ENCODE measurements around a stretch of chr12.

GRCh38 chr12:121276975-121277442 lies 19.5 kb downstream of the CAMKK2 start:
- PRO-cap = no peak
- RAMPAGE, long total RNA, 4 experiments = no peak in any of the 4 experiments

DNA sequence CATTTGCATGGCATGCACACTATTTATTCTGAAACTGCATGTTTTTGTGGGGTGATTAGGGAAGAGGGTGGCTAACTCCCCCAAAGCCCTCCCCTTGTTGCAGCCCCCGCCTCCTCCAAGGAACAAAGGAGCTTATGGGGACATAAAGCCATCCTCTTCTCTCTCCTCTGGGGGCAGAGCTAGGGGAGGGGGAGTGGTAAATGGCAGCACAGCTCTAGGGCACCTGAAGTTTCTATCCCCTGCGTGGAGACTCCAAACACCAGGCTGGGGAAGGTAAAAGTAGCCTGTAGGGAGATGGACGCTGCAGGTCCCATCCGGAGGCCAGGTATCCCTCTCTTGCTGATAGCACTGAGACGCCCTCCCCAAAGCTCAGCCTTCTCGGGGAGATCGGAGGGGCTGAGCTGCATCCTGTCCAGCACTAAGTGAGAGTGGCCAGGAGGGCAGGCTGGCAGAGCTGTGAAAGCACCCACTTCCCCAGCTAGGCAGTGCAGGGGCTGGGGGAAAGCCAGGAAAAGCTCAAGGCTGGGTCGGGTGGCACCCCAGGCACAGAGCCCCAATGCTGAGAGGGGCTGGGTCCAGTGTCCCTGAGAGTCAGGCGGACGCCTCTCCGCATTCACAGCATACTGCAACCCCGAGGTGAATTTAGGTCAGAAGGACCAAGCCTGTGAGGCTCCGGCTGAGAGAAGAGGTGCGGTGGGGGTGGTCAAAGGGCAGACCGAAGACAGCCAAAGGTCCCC lies 961 bp downstream of the CAMKK2 start:
- PRO-cap = no peak
- RAMPAGE, long total RNA, 4 experiments = no peak in any of the 4 experiments

GRCh38 chr12:121538623-121539094 lies 42.2 kb downstream of the KDM2B start:
- PRO-cap = no peak
- RAMPAGE, long total RNA, 4 experiments = no peak in any of the 4 experiments

DNA sequence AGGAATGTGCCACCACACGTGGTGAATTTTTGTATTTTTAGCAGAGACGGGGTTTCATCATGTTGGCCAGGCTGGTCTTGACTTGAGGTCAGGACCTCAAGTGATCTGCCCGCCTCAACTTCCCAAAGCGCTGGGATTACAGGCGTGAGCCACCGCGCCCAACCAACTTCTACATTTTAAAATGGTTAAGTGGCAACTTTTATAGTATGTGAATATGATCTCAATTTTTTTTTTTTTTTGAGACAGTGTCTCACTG lies 9.5 kb downstream of the KDM2B start:
- PRO-cap = no peak
- RAMPAGE, long total RNA, 4 experiments = no peak in any of the 4 experiments

GRCh38 chr12:121576712-121577894 lies 3.7 kb downstream of the KDM2B start:
- PRO-cap = no peak
- RAMPAGE, long total RNA, 4 experiments = no peak in any of the 4 experiments

- PRO-cap = no peak
- RAMPAGE, long total RNA, 4 experiments = start-site peak on the minus strand in 1 of 4 experiments, at chr12:121579634-121579821 at its widest, 7 reads per replicate
These were observed 1.4 kb downstream of the KDM2B start for GRCh38 chr12:121579431-121579869.

GRCh38 chr12:121754157-121754763 lies 39.2 kb downstream of the RHOF start:
- PRO-cap = no peak
- RAMPAGE, long total RNA, 4 experiments = no peak in any of the 4 experiments

GRCh38 chr12:121776856-121777136 lies 16.7 kb downstream of the RHOF start:
- PRO-cap = no peak
- RAMPAGE, long total RNA, 4 experiments = no peak in any of the 4 experiments

- PRO-cap = no peak
- RAMPAGE, long total RNA, 4 experiments = no peak in any of the 4 experiments
These were observed 10.6 kb downstream of the RHOF start for GRCh38 chr12:121782825-121783382.

GRCh38 chr12:121789716-121790887 lies 3.4 kb downstream of the RHOF start:
- PRO-cap = no peak
- RAMPAGE, long total RNA, 4 experiments = no peak in any of the 4 experiments

GRCh38 chr12:121792695-121793395 lies 643 bp downstream of the RHOF start:
- PRO-cap = no peak
- RAMPAGE, long total RNA, 4 experiments = no peak in any of the 4 experiments

GRCh38 chr12:121798903-121799208 lies 5.0 kb upstream of the SETD1B start:
- PRO-cap = no peak
- RAMPAGE, long total RNA, 4 experiments = no peak in any of the 4 experiments

DNA sequence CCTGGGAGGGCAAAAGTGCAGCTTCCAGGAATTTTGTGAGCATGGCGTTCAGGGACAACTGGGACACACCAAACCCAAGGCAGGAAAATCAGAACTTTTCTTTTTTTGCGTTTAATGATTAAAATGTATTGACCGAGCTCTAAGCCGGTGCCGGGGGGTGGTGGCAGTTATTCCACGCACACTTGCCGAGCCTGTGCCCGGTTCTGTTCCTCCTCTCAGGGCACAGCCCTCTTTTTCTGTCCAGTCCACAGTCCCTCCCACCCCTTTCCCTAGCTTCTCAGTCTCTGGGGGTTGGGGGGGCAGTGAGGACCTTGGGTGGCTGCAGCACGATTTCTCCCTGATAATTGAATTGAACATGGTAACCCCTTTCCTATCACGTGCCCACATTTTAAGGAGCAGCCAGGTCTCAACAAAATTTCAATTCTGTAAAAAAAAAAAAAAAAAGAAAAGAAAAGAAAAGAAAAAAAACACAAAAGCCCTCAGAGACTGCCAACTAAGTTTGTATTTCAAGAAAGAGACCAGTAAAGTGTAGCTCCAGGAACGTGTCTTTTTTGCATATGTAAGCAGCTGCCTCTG lies 3.3 kb downstream of the SETD1B start:
- PRO-cap = no peak
- RAMPAGE, long total RNA, 4 experiments = no peak in any of the 4 experiments

DNA sequence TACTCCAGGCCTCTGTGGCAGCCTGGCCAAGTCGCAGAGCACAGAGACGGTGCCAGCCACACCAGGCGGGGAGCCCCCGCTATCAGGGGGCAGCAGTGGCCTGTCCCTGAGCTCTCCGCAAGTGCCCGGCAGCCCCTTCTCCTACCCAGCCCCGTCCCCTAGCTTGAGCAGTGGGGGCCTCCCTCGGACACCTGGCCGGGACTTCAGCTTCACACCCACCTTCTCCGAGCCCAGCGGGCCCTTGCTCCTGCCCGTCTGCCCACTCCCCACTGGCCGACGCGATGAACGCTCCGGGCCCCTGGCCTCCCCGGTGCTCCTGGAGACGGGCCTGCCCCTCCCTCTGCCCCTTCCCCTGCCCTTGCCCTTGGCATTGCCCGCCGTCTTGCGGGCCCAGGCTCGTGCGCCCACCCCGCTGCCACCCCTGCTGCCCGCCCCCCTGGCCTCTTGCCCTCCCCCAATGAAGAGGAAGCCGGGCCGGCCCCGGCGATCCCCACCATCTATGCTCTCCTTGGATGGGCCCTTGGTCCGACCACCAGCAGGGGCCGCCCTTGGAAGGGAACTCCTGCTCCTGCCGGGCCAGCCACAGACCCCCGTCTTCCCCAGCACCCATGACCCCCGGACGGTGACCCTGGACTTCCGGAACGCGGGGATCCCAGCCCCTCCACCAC lies 19.0 kb downstream of the SETD1B start:
- PRO-cap = no peak
- RAMPAGE, long total RNA, 4 experiments = no peak in any of the 4 experiments

DNA sequence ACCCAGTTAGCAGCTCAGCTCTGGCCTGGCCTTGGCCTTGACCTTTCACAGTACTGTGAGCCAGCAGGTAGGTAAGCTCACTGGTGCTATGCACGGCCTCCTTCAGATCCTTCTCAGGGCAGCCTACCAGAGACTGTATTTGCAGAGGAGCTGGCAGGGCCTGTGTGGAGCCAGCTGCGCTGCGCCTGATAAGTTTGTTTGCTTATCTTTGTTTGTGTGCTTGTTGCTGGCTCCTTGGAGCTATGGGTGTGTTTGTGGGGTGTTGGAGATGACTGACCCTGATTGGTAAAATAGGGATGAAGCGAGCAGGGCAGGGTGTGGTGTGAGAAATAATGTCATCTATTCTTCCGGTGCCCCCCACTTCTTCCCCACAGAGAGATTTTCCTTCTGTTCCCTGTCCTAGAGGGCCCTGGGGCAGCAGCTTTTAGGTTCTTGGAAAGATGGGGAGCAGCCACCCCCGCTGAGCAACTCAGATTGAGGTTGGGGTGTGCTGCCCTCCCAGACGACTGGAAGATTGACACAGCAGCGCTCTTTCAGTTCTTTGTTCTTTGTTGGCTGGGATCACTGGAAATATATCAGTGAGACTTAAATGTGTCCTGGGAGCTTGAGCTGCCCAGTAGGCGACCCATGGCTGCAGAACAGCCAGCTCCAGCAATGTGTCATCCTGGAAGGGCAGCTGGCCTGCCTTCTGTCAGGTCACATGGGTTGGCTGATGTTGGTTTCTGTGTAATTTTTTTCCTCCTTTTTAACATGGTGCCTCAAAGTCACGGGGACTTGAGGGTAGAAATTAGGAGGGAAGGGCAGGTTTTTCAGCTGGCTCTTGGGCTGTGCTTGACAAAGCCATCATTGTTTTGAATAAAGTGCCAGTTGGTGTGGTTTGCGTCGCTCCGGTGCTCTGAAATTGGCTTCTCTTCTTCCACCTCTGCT lies 19.6 kb downstream of the MLXIP start:
- PRO-cap = no peak
- RAMPAGE, long total RNA, 4 experiments = no peak in any of the 4 experiments

DNA sequence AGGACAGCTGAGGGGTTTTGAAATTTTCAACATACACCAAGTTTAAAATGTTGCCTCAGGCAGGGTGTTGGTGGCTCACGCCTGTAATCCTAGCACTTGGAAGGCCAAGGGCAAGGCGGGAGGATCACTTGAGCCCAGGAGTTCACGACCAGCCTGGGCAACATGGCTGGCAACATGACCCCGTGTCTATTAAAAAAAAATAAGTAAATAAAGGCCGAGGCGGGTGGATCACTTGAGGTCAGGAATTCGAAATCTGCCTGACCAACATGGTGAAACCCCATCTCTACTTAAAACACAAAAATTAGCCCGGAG lies 1.1 kb downstream of the DIABLO start:
- PRO-cap = no peak
- RAMPAGE, long total RNA, 4 experiments = no peak in any of the 4 experiments

- PRO-cap = no peak
- RAMPAGE, long total RNA, 4 experiments = no peak in any of the 4 experiments
These were observed 1.3 kb upstream of the DIABLO start for GRCh38 chr12:122226973-122227824.

DNA sequence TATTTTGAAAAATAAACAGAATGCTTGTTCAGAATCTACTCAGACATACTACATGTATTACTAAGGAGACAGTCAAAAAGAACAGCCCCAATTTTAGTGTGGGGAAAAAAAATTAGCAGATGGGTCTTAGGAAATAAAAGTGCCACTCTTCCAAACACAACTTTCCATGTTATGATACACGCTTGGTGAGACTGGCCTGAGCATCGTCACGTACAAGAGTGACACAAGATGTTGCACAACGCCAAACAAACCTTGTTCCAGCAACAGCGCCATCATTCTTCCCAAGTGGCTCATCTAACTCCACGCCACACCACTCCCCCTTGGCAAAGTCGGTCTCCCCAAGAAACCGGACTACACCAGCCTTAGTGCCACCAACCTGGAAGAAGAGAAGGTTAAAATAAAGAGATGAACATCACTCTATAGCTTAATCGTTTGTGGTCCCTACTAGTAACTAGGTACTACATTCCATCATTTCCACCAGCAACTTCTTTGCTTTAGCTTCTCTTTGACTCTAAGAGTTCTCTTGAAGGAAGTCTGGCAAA lies 58.7 kb downstream of the CLIP1 start:
- PRO-cap = no peak
- RAMPAGE, long total RNA, 4 experiments = no peak in any of the 4 experiments

DNA sequence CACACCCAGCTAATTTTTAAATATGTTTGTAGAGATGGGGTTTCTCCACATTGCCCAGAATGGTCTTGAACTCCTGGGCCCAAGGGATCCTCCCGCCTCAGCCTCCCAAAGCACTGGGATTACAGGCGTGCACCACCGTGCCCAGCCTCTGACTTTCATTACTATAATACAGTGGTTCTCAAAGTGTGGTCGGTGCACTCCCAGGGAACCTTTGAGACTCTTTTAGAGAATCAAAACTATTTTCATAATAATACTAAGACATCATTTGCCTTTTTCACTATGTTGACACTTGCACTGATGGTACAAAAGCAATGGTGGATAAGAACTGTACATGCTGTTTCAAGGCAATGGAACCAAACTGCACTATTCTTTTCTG lies 35.4 kb downstream of the CLIP1 start:
- PRO-cap = no peak
- RAMPAGE, long total RNA, 4 experiments = no peak in any of the 4 experiments

- PRO-cap = no peak
- RAMPAGE, long total RNA, 4 experiments = no peak in any of the 4 experiments
These were observed 33.0 kb downstream of the CLIP1 start for GRCh38 chr12:122389552-122389814.

Data from omental fat pad (tissue), 4 donors.